Metastatic Liver Carcinoma in the Lung (tissue), 2 donors: Measurements from ENCODE around the genes KDM2A and ANKRD13D.

DNA sequence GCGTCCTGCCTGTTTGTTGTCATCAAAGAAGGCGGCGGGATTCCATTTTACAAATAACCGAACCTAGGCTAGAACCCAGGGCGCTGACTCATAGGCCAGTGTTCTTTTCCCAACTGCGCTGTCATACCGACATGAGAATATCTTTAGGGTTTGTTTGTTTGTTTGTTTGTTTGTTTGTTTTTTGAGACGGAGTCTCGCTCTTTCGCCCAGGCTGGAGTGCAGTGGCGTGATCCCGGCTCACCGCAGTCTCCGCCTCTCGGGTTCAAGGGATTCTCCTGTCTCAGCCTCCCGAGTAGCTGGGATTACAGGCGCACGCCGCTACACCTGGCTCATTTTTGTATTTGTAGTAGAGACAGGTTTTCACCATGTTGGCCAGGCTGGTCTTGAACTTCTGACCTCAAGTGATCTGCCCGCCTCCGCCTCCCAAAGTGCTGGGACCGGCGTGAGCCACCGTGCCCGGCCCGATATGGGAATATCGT lies 1.1 kb downstream of the C11orf80 start:
- PRO-cap, 2 experiments, result no peak in any of the 2 experiments

GRCh38 chr11:66800930-66801649 lies 42.2 kb upstream of the RCE1 start:
- PRO-cap, 2 experiments, result no peak in any of the 2 experiments

GRCh38 chr11:66847871-66848660 lies 4.8 kb downstream of the RCE1 start:
- PRO-cap, 2 experiments, result no peak in any of the 2 experiments

GRCh38 chr11:67118806-67119588 lies at the start of gene KDM2A:
KDM2A (plus strand) TSS chr11:67119263.
- PRO-cap, 2 experiments, result peak in 2 of 2 experiments; most common plus-strand start chr11:67119263 (in 1); most common minus-strand start chr11:67118869 (in 1)

GRCh38 chr11:67119589-67120180 lies 622 bp downstream of the KDM2A start:
- PRO-cap, 2 experiments, result no peak in any of the 2 experiments

DNA sequence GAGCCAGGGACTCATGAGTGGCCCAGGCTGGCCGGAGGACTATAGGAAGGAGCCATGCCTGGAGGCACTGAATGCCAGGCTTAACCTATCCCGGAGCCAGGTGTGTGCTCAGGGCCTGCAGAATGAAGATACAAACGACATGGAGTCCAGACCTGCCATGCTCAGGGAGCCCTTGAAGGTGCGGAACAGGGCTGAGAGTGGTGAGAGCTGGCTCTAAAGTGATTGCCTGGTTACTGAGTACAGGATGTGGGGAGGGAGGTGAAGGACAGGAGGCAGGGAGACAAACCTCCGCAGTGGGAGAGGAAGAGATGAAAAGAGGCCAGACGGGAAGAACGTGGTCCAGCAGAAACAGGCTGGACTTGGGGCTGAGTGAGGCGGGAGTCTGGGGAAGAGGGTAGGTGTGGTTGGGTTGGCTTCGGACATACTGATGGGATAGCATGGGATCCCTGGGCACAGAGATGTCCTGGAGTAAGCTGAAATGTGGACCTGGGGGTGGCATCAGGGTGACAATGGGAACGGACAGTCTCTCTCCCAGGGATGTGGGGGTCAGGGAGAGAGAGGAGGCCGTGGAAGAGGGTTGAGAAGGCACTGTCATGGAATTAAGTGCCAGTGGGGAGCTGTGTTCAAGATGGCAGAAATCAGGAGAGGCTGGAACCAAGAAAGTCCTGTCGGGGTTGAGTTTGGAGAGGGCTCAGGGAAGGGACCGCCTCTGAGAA lies 1.6 kb upstream of the ANKRD13D start:
- PRO-cap, 2 experiments, result no peak in any of the 2 experiments

DNA sequence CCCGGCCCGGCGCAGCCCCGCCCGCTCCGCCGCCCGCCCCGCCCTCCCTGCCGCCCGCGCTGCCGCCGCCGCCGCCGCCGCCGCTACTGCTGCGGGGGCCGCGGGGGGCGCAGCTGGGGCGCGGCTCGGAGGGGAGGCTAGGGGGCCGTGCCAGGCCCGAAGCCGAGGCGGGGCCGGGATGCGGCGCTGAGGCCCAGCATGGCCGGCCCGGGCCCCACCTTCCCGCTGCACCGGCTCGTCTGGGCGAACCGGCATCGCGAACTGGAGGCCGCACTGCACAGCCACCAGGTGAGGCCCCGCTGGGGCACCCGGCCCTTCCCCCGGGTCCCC lies at the start of gene ANKRD13D:
TSS of gene ANKRD13D (plus strand) at position 41 of the 330 bp plus-strand sequence.
- PRO-cap, 2 experiments, result peak in 2 of 2 experiments; most common plus-strand start position 86 of the sequence (in 2)

DNA sequence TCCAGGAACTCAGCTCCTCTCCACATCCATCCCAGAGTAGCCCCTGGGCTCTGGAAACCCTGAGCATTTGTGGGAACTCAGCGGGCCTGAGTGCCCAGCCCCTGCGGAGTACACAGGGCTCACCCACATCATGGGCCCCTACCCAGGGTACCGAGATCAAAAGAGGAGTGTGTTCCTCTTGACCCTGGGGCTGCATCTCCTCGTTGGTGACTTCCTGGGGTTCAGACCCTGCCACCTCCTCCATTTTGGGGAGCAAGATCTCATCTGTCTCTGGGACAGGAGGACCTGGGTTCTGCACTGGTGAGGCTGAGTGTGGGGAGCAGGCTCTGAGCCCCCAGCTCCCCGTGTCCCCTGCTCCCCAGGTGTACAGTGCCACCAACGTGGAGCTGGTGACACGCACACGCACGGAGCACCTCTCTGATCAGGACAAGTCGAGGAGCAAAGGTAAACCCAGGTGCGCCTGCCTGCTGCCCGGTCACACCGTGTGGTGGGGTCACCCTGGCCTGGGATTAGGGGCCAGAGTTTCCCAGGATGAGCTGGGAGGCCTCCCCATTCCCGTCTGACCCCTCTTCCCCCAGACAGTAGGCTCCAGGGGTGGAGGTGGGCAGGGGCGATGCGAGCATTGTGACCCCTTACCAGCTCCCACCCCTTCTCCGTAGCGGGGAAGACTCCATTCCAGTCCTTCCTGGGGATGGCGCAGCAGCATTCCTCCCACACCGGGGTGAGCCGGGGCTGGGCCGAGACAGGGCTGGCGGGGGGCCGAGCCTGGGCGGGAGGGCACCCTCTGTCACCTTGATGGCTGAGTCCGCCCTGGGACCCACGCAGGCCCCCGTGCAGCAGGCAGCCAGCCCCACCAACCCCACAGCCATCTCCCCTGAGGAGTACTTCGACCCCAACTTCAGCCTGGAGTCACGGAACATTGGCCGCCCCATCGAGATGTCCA lies 3.9 kb upstream of the SSH3 start:
- PRO-cap, 2 experiments, result no peak in any of the 2 experiments

DNA sequence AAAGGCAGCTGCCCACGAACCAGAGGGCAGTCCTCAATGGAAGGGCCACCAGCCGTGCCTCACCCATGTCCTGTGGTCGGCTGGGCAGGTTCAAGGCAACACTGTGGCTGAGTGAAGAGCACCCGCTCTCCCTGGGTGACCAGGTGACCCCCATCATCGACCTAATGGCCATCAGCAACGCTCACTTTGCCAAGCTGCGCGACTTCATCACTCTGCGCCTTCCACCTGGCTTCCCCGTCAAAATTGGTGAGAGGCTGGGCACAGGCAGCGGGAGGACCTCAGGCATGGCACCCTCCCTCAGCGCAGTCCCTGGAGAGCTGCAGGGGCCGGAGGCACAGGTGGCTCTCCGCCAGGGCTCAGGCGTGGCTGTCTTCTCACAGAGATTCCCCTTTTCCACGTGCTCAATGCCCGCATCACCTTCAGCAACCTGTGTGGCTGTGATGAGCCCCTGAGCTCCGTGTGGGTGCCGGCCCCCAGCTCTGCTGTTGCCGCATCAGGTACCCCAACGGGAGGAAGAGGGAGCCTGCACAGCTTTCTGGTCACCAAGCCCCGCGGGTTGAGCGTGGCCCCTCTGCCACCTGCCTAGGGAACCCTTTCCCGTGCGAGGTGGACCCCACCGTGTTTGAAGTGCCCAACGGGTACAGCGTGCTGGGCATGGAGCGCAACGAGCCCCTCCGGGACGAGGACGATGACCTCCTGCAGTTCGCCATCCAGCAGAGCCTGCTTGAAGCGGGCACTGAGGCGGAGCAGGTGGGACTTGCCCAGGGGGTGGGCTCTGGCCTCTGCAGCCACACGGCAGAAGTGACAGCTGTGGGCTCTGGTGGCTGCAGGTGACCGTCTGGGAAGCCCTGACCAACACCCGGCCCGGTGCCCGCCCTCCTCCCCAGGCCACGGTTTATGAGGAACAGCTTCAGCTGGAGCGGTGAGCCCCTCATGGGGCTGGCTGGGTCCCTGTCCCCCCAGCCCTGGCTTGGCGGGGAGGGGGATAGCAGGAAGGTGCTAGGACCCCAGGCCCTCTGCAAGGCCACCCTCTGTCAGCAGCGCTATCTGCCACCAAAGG lies 2.1 kb upstream of the SSH3 start:
- PRO-cap, 2 experiments, result no peak in any of the 2 experiments

DNA sequence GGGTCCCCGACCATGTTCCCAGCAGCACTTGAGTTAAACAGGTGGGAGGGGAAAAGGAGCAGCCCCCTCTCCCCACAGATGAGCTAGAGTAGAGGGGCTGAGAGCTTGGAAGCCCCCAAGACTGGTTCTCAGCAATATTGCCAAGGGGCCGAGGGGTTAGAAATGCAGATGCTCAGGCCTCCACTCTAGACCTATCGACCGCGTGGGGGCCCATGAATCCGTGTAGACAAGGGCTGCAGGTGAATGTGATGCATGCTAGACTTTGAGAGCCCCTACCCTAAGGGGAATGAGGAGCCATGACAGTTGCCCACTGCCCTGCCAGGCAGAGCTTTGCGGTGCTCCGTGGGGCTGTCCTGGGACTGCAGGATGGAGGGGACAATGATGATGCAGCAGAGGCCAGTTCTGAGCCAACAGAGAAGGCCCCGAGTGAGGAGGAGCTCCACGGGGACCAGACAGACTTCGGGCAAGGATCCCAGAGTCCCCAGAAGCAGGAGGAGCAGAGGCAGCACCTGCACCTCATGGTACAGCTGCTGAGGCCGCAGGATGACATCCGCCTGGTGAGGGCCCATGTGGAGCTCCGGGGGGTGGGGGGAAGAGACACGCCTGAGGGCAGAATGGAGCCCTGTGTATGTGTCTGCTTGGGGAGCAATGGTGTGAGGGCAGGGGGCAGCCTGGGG lies 1.3 kb downstream of the SSH3 start:
- PRO-cap, 2 experiments, result no peak in any of the 2 experiments

DNA sequence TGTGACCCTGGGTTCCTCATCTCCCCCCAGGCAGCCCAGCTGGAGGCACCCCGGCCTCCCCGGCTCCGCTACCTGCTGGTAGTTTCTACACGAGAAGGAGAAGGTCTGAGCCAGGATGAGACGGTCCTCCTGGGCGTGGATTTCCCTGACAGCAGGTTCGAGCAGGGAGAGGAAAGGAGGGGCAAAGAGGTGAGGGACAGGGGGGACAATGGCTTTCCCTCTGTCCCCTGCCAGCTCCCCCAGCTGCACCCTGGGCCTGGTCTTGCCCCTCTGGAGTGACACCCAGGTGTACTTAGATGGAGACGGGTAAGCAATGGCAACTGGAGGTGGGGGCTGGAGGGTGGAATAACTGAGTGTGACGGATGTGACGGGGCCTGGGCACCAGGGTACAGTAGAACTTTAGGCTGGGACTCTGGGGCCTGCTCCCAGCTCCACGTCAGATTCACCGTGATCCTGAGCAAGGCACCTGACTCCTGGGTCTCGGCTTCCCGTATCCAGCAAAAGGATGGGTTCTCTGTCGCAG lies 3.5 kb downstream of the SSH3 start:
- PRO-cap, 2 experiments, result no peak in any of the 2 experiments

- PRO-cap, 2 experiments, result no peak in any of the 2 experiments
Measured at GRCh38 chr11:67311443-67312406, 8.4 kb downstream of the SSH3 start.

DNA sequence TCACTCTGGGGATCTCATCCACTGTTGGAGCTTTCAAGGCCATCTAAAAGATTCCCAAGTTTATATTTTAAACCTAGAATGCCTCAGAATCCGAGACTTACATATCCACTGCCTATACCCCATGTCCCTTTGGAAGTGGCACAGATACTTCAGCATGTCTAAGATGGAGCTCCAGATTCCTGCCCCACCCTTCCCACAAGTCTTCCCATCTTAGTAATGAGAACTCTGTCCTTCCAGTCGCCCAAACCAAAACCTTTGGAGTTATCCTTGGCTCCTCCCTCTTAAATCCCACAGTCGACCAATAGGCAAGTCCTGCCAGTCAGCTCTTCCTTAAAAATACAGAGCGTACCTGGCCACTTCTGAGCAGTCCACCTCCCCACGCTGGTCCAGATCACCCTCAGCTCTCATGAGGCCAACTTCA lies 4.3 kb downstream of the POLD4 start:
- PRO-cap, 2 experiments, result no peak in any of the 2 experiments

DNA sequence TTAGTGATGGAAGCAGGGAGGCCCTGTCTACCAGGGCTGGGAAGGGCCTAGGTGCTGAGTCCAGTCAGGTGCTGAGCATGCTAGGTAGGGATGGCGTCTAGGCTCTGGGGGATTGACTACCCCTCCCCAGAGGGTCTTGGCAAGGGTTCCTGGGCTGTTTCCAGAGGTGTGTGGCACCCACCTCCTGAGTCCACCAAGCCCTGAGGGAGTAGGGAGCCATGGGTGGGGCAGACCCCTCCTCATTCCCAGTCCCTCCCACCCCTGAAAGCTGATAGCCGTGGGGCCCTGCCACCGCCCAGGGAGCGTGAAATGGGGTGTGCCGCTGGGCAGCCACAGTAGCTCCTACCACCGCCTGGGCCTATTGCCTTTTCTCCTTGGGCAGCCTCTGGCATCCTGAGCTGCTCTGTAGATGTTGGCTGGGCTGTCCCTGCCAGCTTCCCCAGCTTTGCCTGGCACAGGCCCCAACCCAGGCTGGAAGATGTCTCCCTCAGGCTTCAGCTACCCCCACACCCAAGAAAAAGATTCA lies 2.0 kb upstream of the POLD4 start:
- PRO-cap, 2 experiments, result no peak in any of the 2 experiments

DNA sequence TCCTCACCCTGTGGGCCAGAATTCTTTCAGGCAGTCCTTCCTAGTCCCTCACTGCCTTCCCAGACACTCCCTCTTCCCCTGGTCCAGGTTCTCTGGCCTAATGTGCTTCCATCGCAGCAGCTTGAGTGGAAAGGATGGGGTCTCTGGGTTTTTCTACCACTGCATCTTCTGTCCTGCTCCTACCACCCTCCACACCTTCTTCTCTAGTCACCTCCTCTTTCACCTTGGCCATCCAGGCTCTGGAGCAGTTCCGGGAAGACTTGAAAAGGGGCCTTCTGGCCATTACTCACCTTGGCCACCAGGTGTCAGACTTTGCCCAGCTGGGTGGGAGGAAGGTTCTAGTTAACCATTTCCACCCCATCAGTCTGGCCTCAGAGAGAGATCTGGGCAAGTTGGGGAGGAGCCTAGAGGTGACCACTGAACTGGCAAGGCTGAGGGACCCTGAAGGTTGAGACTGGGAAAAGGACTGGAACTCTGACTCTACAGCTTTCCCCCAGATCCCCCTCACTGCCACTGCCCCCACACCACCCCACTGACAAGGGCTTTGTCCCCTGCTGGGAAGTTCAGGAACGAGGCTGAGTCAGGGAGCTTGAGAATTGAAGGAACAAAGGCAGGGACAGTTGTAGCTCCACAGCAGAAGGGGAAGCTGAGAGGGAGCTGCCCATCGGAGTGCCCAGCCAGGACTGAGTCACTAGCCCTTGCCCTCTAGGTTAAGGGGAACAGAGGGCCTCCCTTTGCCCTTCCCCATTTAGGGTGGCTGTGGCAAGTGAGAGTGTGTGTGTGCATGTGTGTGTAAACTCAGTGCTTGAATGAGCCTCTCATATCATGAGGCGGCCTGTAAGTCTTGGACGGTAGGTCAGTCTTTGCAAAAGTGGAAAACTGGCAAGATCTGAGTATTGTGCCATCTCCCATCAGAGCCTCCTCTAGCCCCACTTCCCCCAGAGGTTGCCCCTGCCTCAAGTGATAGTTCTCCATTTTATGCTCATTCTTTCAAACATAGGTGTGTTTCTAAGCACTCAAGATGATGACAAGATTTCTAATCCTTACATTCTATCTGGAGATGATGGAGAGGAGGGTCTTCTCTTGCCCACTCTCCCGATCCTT lies 3.7 kb upstream of the POLD4 start:
- PRO-cap, 2 experiments, result peak in 2 of 2 experiments; most common minus-strand start position 685 of the sequence (in 2)

- PRO-cap, 2 experiments, result peak in 2 of 2 experiments; most common plus-strand start chr11:67373205 (in 2); most common minus-strand start chr11:67373114 (in 2)
Measured at GRCh38 chr11:67372816-67373388, 496 bp downstream of the CLCF1 start.

GRCh38 chr11:67375508-67376252 lies 2.3 kb upstream of the CLCF1 start:
- PRO-cap, 2 experiments, result no peak in any of the 2 experiments

DNA sequence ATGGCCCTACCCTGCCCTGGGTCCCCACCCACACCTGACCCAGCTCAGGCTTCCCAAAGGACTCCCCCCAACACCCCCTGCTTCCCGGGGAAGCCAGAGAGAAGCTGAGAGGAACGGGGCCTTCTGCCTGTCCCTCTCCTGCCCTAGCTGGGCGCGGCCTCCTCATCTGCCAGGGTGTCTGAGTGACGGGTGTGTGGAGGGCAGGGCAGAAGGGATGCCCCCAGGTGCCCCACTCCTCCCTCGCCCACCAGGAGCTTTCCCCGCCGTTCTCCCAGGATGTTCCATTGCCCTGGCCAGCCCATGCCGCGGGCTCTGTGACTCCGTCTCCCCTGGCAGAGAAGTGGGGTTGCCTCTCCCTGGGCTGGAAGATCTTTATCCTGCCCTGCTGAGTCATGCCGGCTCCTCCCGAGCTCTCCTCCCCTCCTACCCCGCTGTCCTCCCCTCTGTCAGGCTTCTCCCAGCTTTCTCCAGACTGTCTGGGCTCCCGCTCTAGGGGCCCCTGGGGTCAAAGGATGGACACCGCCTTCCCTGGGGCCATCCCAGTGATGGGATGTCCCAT lies 6.1 kb upstream of the CLCF1 start:
- PRO-cap, 2 experiments, result no peak in any of the 2 experiments

GRCh38 chr11:67395952-67396805 lies 4.4 kb downstream of the RAD9A start:
- PRO-cap, 2 experiments, result no peak in any of the 2 experiments

- PRO-cap, 2 experiments, result no peak in any of the 2 experiments
Measured at GRCh38 chr11:67415913-67416309, 433 bp downstream of the CARNS1 start.